Tibial nerve (tissue), 3 donors: ENCODE measurements around a stretch of chr15.

GRCh38 chr15:78024181-78024600 lies 53.3 kb downstream of the TBC1D2B start:
- PRO-cap: no peak
- RAMPAGE, long total RNA, 3 experiments: no peak in any of the 3 experiments

GRCh38 chr15:78043376-78043705 lies 34.2 kb downstream of the TBC1D2B start:
- PRO-cap: no peak
- RAMPAGE, long total RNA, 3 experiments: no peak in any of the 3 experiments

DNA sequence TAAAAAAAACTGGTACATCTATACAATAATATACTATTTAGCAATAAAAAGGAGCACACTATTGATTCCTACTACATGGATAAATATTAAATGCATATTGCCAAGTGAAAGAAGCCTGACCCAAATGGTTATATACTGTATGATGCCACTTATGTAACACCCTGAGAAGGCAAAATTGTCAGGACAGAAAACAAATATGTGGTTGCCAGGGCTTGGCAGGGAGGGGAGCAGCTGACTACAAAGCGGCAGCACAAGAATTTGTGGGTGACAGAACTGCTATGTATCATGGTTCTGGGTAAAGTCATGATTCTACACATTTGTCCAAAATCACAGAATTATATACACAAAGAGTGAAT lies 22.6 kb downstream of the TBC1D2B start:
- PRO-cap: no peak
- RAMPAGE, long total RNA, 3 experiments: no peak in any of the 3 experiments

GRCh38 chr15:78063777-78064472 lies 13.6 kb downstream of the TBC1D2B start:
- PRO-cap: no peak
- RAMPAGE, long total RNA, 3 experiments: no peak in any of the 3 experiments

DNA sequence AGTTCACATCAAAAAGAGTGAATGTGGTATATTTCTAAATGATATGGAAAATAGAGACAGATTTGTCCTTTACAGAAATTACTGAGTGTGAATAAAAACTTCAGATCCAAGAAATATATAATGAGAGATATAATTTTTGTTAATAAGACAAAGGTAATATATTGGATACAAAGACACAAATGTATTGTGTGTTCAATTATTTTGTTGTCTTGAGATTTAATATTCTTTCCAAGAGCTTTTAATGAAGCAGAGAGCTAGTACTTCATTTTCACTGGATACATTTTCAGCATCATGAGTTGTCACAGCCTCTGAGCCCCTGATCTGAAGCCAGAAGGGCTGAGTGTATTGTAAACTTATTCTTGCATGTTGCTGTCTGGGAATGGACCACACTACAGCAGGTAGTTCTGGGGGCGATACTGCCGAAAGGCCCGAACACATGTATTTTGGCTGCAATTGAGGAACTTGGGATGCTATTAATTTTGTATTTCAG lies 20.4 kb downstream of the IDH3A start:
- PRO-cap: no peak
- RAMPAGE, long total RNA, 3 experiments: no peak in any of the 3 experiments

GRCh38 chr15:78266026-78266609 lies 1.8 kb downstream of the DNAJA4 start:
- PRO-cap: no peak
- RAMPAGE, long total RNA, 3 experiments: no peak in any of the 3 experiments

GRCh38 chr15:78316162-78317251 lies 17.1 kb upstream of the SKIC8 start:
- PRO-cap: no peak
- RAMPAGE, long total RNA, 3 experiments: no peak in any of the 3 experiments

GRCh38 chr15:78497998-78498437 lies 9.4 kb upstream of the HYKK start:
- PRO-cap: no peak
- RAMPAGE, long total RNA, 3 experiments: no peak in any of the 3 experiments

DNA sequence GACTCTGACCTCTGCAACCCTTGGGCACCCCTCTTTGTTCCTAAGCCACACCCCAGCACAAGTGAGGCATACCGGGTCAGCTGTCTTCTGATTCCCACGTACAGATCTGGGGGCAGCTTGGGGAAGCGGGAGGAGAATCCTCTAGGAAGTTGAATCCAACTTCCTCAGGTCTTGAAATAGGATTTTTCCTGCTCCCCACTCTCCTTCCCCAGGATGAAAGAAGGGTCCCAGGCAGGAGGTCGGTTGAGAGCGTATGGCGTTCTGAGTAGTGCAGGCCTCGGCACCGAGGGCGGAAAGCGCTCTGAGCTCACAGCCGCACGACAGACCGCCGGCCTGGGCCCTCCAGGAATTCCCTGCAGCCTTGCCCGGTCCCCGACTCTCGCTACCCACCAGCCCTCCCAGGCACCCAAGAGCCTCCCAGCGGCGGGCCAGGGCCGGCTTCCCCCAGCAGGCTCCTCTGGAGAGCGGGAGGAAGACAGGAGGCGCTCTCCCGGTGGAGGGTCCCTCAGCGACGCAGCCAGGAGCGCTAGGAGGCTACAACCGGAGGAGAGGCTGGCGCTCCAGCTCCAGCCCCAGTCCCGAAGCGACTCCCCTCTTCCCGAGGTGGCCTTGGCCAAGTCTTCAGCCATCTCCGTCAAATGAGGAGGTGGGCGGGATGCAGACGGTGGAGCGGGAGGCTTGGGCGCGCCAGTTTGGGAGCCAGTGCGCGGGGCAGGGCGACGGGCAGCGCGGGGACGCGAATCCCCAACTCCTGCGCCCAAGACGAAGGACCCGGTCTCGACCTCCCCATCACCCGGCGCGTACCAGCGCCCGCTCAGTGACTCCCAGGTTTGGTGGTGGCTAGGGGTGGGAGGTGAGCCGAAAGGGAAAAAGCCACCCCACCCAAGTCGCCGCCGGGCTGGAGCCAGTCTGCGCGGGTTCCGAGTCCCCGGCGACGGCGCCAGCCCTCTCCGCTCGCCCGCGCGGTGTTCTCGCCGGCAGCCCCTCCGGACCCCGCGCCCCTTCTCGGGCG lies 825 bp downstream of the CHRNA3 start:
- PRO-cap: no peak
- RAMPAGE, long total RNA, 3 experiments: no peak in any of the 3 experiments

DNA sequence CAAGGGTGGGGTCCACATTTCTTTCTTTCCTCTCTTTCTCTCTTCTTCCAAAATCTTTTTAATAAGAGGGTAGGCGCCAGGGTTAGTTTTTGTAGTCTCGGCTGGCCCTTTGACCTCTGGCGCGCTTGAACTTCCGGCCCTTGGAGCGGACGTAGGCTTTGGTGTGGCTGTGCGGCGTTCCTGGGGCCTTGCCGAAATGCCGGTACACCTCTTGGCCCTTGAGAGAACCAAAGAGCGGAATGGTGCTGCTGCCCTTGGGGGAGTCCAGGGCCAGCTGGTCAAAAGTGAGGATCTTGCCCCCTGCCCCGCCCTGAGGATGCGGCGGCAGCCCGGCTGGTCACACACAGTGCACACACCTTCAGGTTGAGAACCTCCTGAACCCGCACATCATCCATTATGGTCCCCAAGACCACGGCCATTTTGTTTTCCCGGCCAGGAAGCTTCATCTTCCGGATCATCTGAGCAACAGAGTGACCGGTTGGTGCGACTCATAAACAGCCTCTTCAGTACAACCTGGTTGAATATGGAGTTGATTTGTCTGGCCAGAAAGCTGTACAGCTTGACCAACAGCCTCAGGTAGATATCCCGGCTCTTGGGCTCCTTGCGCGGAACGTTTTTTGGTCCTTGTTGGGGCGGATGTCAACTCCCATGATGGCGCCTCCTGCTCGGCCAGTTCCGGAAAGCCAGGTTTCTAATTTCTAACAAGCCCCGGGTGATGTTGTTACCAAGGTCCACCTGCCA lies 20.1 kb upstream of the CHRNB4 start:
- PRO-cap: no peak
- RAMPAGE, long total RNA, 3 experiments: no peak in any of the 3 experiments

DNA sequence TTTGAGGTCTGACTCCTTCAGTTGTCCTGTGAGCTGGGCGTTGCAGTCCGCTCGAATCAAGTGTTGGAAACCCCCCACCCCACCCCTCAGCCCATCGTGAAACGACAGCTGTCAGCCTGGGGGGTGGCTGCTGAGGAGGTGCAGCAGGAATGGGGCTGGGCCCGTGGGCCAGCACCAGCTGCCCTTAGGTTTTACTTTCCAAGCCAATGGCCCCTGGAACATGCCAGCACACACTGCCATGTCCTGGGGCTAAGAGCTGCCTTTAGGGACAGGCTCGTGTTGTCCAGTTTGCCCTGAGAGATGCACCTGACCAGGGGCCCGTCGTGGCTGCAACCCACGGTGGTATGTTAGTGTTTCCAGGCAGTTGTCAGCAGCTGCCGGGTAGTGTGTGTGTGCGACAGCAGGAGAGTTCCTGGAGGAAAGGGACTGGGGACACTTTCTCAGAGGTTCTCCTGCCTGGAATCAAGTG lies 56.3 kb downstream of the ADAMTS7 start:
- PRO-cap: no peak
- RAMPAGE, long total RNA, 3 experiments: start-site peak on the plus strand in 1 of 3 experiments, centred at position 359 of the sequence, 16 reads per replicate

GRCh38 chr15:78756966-78757593 lies 54.2 kb downstream of the ADAMTS7 start:
- PRO-cap: no peak
- RAMPAGE, long total RNA, 3 experiments: no peak in any of the 3 experiments

DNA sequence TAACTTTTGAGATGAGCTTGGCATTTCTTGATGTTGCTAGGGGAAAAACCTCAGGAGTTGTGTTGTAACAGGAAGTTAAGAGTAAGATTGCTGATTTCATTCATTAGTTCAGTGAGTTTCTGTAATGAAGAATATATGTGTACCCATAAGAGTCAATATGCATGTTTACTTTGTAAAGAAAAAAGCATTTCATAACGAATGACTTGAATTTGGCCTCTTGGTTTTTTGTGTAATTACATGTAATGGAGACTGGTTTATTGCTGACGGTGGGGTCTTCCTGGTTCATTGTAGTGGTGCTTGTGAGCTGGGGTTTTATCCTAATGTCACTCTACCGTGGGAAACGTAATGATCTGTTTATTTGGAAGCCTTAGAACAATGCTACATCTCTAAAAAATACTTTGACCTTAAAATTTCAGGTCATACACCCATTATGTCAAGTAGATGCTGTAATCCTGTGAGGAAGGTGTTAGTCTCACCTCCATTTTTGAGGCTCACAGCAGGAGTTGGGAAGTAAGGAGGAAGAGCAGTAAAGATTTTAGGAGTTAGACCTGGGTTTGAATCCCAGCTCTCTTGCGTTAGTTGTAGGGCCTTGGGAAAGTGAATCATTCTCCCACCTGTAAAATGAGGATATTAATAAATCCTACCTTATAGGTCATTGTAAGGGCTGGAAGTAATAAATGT lies 32.3 kb downstream of the CTSH start:
- PRO-cap: no peak
- RAMPAGE, long total RNA, 3 experiments: start-site peak on the plus strand in 1 of 3 experiments, centred at positions 310 to 452 of the sequence, 5 to 6 reads per replicate

- PRO-cap: no peak
- RAMPAGE, long total RNA, 3 experiments: no peak in any of the 3 experiments
Observed at GRCh38 chr15:78930849-78931395, 13.9 kb downstream of the CTSH start.

GRCh38 chr15:78932002-78933273 lies 12.4 kb downstream of the CTSH start:
- PRO-cap: no peak
- RAMPAGE, long total RNA, 3 experiments: no peak in any of the 3 experiments

DNA sequence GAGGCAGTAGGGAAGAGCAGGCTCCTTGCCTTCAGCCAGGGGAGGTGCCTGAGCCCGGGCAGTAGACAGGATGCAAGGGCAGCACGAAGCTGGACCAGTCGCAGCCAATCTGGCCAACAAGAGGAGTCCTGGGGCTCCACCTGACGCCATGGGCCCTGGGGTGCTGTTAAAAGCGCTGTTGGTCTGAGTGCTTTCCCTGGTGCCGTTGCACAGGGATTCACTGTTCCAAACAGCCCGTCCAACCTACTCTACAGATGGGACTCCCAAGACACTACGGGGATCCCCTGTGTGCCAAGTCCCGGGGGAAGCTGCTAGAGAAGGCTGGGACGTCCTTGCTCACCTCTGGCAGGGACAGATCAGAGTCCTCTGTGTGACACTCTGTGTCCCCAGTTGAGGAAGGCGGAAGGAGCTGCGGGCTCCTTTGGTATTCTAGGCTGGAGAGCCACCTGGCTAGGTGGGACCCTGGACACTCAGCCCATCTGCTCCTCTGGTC lies 602 bp downstream of the CTSH start:
- PRO-cap: no peak
- RAMPAGE, long total RNA, 3 experiments: no peak in any of the 3 experiments

DNA sequence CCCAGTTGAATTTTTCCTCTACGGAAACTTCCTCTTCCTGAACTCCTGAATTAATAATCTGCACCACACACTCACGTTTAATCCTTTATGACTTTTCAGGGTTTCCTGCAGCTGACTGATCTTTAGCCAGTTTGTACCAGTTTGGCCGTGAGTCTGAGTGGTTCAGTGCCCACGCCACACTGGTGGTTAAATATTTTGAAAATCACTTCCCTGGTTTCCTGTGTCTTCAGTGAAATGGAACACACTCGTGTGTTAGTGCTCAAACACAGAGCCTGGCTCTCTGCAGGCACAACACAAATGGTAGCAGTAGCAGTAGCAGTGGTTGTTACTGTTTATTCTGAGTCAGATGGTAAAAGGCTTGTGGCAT lies 6.6 kb upstream of the CTSH start:
- PRO-cap: no peak
- RAMPAGE, long total RNA, 3 experiments: no peak in any of the 3 experiments

- PRO-cap: no peak
- RAMPAGE, long total RNA, 3 experiments: no peak in any of the 3 experiments
Observed at GRCh38 chr15:79431766-79432224, 341 bp upstream of the MINAR1 start.

DNA sequence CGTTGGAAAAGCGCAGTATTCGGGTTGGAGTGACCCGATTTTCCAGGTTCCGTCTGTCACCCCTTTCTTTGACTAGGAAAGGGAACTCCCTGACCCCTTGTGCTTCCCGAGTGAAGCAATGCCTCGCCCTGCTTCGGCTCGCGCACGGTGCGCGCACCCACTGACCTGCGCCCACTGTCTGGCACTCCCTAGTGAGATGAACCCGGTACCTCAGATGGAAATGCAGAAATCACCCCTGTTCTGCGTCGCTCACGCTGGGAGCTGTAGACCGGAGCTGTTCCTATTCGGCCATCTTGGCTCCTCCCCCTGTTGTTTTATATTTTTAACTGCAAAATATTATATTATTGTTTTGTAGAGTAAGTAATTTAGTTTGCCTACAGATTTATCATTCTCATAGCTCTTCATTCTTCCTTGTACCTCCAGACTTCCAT lies 59.4 kb downstream of the MINAR1 start:
- PRO-cap: no peak
- RAMPAGE, long total RNA, 3 experiments: no peak in any of the 3 experiments

- PRO-cap: bidirectional peak, plus-strand start at chr15:79923988, minus-strand start at chr15:79923756
- RAMPAGE, long total RNA, 3 experiments: start-site peak on the minus strand in 2 of 3 experiments, at chr15:79923640-79923778 at its widest, 27 to 83 reads per replicate
Observed at GRCh38 chr15:79923562-79924484, 27.0 kb upstream of the MTHFS start.